Measurements from ENCODE around the genes WSCD2, SELPLG, SVOP and ACACB.

- RRBS, result no CpG with 5 or more reads among the region's 1 CpG
Observed at GRCh38 chr12:107101701-107102079, 8.3 kb upstream of the CRY1 start.

DNA sequence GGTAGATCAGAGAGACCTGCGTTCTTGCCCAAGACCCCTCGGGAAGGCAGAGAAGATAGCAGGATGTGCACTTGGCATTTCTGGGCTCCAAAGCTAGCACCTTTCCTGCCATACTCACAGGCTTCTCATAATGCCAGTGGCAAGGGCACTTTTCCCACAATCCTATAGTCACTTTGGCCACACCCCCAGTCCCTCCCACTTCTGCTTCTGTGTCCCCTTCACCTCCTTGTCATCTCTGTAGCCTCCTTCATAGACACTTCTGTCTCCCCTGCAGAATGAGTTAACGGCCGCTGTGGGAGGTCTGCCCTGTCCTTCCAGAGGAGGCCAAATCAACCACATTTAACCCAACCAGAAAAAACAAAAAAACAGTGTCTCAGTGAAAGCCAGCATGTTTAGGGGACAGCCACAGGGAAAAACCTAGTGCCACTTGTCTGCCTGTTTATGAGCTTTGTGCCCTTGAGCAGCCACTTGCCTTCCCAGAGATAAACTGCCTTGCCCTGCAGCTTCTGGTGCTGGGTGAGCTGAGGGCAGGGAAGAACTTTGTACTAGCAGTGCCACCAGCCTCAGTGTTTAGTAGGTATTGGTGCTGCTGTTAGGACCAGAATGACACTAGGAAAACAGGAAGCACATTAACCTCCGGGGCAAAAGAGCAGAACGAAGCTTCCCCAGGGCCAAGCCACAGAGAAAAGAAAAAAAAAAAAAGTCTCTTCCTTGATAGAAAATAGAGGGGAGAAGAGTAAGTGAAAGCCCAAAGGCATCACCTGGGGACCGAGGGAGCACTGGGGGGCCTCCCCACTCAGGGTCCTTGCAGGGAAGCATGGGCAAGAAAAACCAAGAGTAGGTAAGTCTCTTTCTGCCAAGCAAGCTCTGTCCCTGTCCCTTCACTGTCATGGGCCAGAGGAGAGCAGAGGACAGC lies 174.4 kb downstream of the ABTB3 start:
- RRBS, result no CpG with 5 or more reads among the region's 7 CpGs

DNA sequence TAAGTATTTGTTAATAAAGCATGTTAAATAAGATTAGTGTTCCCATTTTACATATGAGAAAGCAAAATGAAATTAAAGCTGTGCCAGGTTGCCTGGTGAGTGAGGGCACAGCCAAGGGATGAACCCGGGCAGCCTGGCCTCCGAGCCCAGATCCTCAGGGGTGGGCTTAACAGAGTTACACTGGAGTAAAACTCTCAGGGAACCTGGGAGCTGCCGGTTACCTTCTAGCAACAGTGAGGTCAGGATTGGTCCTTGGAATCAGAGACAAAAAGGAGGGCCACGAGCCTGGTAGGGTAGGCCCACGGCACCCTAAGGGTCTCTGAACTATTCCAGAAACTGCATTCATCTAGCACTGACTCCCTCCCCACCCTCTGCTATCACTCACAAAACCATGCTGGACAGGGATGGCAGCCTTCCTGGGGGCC lies 83.8 kb upstream of the PWP1 start:
- RRBS, result 35% methylated on average over 3 of the region's 5 CpGs

GRCh38 chr12:108112085-108112677 lies 16.9 kb upstream of the WSCD2 start:
- RRBS, result no CpG with 5 or more reads among the region's 8 CpGs

- RRBS, result 8% methylated on average over 33 of the region's 89 CpGs
Observed at GRCh38 chr12:108128912-108129933, at the start of gene WSCD2. WSCD2 (plus strand) TSS chr12:108129288.

DNA sequence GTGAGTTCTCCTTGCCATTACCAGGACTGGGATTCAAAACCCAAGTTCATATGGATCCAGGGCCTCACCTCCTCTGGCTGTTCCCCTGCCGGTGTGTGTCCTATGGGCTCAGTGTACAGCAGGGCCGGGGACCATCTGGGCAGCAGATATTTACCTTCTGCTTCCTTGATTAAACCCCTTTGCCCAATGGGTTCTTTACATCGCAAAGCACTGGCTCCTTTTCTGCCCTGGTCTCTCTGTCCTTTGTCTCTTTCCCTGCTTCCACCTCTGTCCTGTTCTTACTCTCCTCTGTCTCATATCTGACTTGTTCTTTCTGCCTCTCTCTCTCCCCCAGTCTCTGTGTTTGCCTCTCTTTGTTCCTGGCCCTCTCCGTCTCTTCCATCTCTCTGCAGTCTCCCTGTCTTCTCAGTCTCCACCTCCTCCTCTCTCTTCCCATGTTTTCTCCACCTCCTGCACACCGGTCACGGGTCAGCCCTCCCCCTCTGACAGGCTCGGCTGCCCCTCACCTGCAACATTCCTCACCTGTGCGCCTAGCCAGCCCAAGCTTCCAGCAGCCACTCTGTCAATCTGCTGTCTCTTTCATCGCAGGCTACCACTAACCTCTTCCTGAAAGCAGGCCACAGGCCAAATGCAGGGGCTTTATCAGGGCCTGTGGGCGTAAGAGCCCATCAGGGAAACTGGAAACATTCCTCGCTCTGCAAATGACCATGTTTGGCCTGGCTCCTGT lies 34.7 kb downstream of the CMKLR1 start:
- RRBS, result no CpG with 5 or more reads among the region's 11 CpGs

DNA sequence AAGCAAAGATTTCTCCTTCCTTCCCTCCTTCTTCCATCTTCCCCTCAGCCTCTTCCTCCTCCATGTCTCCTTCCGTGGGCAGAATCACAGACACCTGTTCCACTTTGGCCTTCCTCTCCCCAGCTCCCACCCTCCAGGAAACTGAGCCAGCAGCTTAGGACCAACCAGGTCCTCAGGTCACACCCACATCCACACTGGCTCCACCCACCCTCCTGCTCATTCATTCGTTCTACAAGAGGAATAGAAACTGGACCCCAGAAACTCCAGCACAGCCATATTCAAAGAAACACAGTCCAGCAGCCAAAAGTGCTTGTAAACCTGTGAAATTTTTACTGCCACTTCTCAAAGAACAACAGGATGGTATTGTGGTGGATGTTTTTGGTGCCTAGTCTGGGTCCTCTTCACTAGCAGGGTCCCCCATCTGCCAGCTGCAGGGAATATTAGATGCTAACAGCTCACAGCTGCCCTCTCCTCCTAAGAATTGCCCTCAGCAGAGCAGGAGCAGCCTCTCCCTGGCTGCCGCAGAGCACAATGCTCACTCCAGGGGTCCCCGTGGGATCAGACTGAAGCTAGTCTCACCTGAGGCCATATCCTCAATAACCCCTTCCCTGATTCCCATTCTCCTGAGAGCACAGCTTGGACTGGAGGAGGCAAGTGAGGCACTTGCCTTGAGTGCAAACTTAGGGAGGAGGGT lies 18.4 kb downstream of the CMKLR1 start:
- RRBS, result no CpG with 5 or more reads among the region's 4 CpGs

DNA sequence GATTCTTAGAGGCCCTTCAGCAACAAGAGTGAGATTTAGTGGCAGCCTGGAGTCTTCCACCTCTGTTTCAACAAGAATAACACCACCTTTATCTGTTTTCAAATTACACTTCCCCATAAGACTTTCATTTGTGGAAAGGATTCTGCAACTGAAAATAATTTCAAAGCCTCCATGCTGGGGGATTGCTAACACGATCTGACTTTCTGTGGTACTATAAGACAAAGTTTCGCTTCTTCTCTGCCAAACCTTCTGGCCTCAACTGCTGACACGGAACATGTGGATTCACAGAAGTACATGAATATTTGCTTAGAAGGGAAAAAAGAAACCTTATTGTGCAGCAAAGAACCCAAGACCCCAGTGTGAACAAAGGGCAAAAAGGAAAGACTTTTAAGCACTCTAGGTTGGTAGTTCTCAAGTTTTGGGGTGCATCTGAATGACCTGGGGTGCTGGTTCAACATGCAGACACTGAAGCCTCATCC lies 3.3 kb downstream of the CMKLR1 start:
- RRBS, result no CpG with 5 or more reads among the region's 3 CpGs

- RRBS, result no CpG with 5 or more reads among the region's 4 CpGs
Observed at GRCh38 chr12:108337354-108337951, 1.7 kb downstream of the CMKLR1 start.

- RRBS, result no CpG with 5 or more reads among the region's 4 CpGs
Observed at GRCh38 chr12:108522721-108523250, 7.7 kb downstream of the FICD start.

DNA sequence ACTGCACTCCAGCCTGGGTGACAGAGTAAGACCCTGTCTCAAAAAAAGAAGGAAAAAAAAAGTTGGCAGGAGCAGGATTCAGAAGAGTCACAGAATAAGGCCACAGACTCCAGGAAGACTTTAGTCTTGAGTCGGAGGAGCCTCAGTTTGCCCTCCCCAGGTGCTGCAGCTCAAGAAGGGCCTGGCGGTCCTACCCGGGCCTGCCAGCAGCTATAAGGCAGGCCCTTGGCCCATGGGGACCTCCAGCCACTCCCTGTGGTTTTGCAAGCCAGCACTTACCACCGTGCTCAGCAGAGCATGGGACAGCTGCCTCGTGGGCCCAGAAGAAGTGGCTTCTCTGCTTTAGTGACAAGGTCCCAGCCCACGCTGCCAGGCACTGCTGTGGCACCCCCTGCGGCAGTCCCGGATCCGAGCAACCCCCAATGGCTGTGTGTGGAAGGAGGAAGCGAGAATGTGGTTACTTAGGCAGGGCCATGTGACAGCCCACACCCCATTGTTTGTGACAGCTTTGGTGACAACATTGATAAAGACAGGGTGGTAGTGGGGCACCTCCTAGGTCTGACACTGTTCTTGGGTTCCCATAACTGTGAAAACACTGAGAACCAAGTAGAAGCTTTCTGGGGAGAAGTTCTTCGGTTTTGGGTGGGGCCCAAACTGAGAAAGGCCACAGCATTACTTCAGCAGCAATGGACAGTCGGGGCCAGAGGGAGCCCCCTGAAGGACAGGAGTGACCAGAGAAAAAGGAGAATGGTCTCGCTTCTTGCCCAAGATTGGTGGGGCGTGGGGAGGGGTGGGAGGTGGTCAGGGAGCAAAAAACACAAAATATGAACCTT lies at the start of gene SELPLG:
TSS of gene SELPLG (minus strand) at position 434 of the 833 bp plus-strand sequence.
- RRBS, result no CpG with 5 or more reads among the region's 14 CpGs

DNA sequence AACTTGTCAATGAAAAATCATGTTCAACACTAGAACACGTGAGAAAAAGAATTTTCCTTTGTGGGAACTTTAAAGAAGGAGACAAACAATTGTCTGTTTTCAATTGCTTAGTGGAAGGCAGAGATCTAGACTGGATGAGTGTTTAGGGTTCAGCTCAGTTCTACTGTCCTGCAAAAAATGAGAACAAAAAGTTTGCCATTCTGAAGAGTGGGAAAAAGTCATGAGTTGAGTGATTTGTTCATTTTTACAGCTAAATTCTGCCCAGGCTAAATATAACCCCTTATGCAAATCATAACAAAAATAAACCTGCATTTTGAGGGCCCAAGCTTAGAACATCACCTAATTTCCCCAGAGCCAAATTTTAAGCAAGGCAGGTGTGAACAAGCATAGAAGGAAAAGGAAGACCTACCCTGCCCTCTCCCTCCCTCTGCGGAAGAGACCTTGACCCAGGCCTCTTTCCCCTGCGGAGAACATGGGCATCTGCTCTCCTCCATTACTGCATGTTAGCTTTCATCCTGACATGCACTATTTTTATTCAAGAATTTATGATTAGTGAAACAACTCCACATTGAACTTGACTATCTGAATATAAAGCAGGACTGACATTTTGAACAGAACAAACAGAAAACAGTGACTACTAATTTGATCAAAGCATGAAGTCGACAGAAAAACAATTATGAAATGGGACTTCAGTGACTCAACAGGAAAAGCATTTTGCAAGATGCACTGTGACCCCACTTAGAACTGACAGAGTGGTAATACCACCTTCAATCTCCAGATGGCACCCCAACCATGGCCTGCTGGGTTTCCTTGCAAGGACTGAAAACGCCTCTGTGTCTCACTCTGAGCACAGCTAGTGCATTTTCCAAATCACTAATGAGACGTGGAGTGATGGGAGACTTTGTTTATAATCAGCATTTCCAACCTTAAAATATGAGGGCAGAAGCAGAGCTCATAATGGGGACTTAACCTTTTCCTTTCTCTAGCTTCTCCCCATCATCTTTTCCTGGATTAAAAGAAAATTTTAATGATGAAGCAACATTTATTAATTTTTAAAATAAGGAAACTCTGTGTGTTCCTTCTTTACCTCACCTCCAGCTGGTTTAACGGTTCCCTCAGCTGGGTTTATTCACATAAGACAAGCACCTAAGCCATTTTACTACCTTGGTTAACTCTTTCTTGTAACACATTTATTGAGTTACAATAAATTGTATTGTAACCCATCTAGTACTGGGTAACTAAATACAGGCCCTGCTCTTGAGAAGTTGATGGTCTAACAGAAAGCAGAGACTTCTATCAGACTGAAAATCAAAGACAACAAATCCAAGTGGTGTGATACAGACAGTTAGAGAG lies 31.0 kb upstream of the SELPLG start:
- RRBS, result no CpG with 5 or more reads among the region's 7 CpGs

- RRBS, result no CpG with 5 or more reads among the region's 8 CpGs
Observed at GRCh38 chr12:108666277-108667165, 32.8 kb upstream of the SELPLG start.

DNA sequence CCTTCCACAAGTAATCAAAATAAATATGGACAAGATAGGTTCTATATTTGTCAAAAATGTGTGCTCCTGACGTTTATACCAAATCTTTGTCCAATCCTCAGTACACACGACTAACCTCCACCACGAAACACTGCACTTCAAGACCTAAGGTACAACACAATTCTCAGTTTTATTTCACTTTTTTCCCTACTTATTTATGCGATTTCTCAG lies 2.0 kb downstream of the CORO1C start:
- RRBS, result no CpG with 5 or more reads among the region's 4 CpGs

GRCh38 chr12:108788209-108789372 lies 57.3 kb upstream of the CORO1C start:
- RRBS, result 69% methylated on average over 6 of the region's 35 CpGs

GRCh38 chr12:108823862-108824253 lies 33.5 kb downstream of the SSH1 start:
- RRBS, result no CpG with 5 or more reads among the region's 4 CpGs

DNA sequence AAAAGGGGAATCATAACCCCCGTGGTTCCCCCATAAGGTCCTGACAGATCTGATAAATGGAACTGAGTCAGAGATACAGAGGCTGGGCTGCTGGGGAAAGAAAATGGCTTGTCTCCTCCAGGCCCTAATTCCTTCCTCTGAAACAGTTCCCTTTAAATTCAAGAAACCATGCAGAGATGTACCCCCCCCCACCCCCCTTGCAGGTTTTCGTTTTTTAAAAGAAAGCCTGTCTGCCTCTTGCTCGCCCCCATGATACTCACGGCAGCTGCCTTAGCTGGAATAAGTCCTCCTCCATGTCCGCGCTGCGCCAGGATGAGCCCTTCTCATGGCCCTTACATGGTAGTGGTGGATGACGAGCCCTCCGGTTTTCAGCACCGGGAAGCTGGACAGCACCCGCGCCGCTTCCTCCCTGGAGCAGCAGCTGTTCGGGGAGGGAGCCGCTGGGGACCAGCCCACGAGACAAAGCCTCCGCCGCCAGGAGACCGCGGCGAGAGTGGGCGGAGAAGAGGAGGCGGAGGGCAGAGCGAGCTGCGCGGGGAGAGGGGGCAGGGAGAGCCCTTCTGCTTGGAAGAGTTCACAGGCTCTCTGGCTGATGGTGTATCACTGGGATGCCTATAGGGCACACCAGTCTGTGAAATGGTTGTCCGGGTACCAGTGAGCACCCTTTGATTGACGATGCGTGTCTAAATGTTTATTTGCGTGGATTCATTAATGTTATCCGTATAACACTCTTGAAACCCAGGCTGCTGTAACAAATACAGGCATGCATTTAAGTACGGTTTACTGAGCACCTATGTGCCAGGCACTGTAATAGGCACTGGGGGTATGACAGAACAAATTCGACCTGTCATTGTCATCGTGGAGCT lies at the start of gene SVOP:
TSS of gene SVOP (minus strand) at position 495 of the 866 bp plus-strand sequence.
- RRBS, result no CpG with 5 or more reads among the region's 34 CpGs

- RRBS, result no CpG with 5 or more reads among the region's 9 CpGs
Observed at GRCh38 chr12:109053470-109054256, 1.3 kb downstream of the USP30 start.

- RRBS, result no CpG with 5 or more reads among the region's 3 CpGs
Observed at GRCh38 chr12:109069210-109069442, 16.8 kb downstream of the USP30 start.

GRCh38 chr12:109116151-109116850 lies at the start of gene ACACB:
ACACB (plus strand) TSS chr12:109116587.
- RRBS, result 29% methylated on average over 4 of the region's 18 CpGs